Thoracic aorta (tissue), 1 donor: ENCODE measurements around the genes FAM72B, RNF115, PIAS3 and ANKRD34A.

GRCh38 chr1:119646952-119647900 lies 840 bp downstream of the ZNF697 start:
- RAMPAGE, long total RNA = no peak

DNA sequence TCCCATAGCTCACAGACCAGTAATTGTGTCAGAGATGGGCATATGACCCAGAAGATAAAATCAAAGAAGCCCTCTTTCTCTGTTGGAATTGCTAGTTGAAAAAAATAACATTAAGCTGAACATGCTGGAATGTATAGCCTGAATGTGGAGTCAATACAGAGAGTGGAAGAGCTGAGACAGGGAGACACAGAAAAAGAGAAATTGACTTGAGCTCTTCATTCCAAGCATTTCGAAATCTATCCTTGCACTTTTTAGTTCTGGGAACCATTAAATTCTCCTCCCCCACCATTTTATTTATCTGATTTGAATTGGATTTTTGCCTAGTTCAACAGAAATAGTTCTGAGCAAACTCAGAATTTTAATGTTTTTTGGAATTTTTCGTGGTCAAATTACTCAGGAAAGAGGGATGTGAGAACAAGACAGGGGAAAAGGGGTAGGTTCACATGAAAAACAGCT lies 5.6 kb upstream of the ZNF697 start:
- RAMPAGE, long total RNA = no peak

DNA sequence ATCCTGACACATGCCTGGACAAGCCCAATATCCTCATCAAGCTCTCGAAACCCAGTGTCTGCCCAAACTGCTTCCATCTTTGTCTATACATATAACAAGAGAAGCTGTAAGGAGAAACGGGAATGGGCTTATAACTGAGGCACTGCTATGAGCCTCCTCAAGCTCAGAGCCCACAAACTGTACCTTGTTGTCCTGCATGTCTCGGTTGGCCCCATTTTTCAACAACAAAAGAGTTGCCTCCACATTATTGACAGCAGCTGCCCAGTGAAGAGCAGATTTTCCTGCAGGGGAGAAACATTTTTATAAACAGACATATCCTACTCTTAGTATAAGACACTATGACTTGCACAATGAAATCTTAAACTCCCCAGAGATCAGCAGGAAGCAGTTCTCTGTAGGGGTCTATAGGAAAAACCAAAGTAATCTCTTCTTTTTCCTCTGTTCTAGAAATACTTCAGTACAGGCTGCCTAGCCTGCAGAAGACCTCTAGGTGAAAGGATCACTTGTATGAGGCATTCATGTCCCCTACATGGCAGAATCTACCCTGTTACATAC lies 21.2 kb upstream of the ADAM30 start:
- RAMPAGE, long total RNA = no peak

GRCh38 chr1:119919207-119919648 lies 22.9 kb upstream of the ADAM30 start:
- RAMPAGE, long total RNA = no peak

DNA sequence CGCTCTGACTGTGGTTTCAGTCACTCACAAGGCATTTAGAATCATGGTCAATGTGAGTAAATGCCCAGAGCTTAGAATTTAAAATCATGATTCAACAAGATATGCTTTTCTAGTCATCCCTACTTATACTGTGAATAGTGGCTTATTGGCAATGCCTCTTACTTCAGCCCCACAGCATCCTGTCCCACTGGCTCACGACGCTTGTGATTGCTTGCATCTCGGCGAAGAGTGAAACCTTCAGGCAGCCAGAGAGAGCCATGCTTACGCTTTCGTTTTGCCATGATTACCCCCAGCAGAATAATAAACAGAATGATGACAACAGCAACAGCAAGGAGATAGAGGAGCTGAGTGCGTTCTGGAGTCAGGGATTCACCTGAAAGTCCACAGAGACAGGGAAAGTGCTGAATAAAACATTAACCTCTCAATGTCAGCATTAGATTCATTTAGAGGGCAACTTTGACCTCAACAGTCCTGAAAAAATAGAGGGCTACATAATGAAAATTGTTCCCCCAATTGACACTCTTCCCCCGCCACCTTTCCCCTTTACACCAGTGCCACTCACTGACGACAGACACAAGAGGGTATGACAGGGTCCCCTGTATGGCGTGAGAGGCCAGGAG lies 25.9 kb upstream of the ADAM30 start:
- RAMPAGE, long total RNA = no peak

GRCh38 chr1:119988656-119988916 lies 80.9 kb downstream of the NOTCH2 start:
- RAMPAGE, long total RNA = no peak

- RAMPAGE, long total RNA = no peak
Observed at GRCh38 chr1:120100597-120100820, 31.0 kb upstream of the NOTCH2 start.

DNA sequence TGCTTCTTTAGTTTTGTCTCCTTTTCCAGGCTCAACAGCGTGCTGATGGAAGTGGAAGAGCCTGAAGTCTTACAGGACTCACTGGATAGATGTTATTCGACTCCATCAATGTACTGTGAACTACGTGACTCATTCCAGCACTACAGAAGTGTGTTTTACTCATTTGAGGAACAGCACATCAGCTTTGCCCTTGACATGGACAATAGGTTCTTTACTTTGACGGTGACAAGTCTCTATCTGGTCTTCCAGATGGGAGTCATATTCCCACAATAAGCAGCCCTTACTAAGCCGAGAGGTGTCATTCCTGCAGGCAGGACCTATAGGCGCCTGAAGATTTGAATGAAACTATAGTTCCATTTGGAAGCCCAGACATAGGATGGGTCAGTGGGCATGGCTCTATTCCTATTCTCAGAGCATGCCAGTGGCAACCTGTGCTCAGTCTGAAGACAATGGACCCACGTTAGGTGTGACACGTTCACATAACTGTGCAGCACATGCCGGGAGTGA lies 51.2 kb downstream of the NBPF8 start:
- RAMPAGE, long total RNA = start-site peak on the minus strand centred at position 336 of the sequence, 137 bp wide, 16 reads

DNA sequence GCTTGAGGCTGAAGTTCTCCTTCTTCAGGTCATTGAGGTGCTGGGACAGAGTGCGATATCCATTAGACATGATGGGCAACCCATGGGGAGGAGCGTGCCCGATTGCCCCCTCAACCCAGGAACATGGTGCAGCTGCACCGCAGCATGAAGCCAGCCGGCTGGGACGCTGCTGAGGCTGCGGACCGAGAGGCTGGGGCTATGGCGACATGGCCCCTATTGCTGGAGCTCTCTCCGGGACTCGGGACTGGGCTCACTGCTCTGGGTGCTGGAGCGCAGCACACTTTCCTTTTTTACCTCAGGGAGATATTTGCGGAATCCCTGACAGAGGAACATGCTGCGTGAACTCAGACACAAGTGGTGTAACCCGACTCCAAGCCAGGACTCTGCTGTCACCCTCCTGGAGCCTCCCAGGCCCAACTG lies 103.3 kb upstream of the NOTCH2NLR start:
- RAMPAGE, long total RNA = no peak

- RAMPAGE, long total RNA = no peak
Observed at GRCh38 chr1:120724465-120724911, 743 bp downstream of the NOTCH2NLR start.

DNA sequence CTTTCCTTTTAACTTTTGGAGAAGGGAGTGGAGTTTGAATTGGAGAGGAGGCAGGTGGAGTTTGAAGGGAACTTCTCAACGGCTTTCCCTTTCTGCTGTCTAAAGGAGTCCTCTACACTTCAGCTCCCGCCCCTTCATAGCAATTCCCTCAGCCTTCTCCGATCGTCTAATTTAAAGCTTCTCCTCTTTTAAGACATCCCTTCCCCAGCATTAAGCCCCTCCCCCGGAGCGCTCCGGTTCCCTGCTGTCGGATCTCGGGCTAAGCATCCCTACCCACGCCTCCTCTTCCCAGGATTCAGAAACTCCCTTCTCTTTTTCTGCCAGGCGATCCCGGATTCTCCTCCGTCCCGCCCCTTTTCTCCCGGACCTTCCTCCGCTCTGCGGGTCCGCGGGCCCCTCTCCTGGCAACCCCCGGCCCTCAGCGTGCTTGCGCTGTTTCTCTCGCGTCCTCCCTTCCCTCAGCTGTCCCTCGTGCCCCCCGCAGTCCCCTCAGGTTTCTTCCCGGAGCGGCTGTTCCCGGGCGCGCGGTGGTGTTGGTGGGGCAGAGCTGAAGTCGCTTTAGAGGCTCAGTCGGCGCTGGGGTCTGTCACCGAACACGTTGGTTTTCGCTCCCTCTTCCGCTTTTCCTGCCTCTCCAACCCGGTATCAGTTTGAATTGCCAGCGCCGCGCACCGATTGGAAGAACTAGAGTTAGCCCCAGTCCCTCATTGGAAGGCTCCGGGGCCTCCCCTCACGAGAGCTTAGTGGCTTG lies at the start of gene FAM72B:
Gene FAM72B (minus strand): TSS at position 633 of the 751 bp plus-strand sequence.
- RAMPAGE, long total RNA = no peak

DNA sequence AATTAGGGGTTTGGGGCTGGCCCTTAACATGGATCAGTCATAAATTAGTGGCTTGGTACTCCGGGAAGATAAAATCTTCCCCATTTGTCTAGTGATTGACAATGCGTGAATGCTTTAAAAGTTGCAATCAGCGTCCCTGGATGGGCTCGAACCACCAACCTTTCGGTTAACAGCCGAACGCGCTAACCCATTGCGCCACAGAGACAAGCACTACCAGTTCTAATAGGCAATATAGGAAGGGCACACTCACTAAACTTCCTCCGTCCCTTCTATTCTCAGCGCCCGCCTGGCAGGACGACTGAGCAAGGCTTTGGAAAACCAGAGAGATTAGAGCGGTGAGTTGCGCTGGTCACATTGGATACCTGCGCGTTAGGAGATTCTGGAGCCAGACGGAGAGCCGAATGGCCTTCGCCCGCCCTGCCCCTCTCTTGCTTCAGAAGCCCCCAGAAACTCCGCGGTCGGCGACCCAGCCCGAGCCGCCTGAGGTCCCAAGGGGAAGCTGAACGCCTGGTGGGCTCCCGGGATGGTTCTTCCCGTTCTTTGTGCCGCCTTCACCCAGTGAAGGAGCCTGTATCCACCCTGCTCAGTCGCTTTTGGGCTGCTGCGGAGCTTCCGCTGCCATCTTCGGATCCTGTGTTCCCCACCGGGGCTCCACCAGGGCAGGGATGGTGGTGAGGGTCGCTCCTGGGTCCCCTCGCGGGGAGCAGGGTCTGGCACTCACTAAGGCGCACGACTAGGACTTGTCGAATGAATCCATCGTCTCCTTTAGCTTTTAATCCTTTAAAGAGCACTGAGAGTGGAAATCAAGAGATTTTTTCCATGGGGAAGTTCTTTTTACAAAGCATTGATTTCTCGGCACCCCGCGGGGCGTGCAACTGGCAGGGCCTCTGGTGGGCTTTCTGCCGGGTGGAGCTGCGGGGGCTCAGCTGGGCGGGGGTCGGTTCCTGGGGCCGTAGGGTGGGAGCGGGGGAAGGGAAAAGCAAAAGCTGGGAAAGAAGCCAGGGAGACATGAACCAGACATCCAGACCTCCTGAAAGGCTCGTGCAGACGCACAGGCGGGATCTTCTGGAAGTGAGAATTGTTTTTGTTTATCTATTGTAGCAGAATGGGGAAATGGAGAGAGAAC lies 169.6 kb downstream of the H3-7 start:
- RAMPAGE, long total RNA = no peak

- RAMPAGE, long total RNA = no peak
Observed at GRCh38 chr1:144552064-144552472, 40.6 kb upstream of the PPIAL4F start.

DNA sequence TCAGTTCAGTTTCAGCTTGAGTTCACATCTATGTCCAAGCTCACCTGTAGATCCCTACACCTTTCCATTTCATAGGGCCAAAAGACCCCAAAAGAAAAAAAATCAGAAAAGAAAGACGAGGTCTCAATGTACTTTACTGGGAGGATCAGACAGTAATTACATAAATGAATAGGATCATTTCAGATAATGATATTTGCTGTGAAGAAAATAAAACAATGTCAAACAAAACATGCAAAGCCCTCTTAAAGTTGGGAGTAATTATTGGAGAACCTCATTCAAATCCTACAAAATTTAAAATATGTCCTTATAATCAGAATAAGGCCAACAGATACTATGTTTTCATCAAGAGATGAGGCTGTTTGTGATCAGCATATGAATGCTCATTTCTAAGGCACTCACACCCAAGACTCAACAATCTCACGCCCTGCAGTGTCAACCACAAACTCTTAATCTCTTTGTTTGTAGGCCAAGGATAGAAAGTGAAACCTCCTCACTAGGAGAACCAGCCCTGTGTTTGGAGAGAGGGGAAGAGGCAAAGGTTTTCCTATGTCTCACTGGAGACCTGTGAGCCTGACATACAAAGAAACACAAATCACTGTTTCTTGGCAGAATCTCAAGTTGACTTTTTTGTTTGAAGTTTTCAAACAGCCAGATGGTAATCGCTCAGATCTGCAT lies 16.8 kb downstream of the PDZK1 start:
- RAMPAGE, long total RNA = no peak

GRCh38 chr1:145772700-145773642 lies 50.9 kb downstream of the RNF115 start:
- RAMPAGE, long total RNA = no peak

DNA sequence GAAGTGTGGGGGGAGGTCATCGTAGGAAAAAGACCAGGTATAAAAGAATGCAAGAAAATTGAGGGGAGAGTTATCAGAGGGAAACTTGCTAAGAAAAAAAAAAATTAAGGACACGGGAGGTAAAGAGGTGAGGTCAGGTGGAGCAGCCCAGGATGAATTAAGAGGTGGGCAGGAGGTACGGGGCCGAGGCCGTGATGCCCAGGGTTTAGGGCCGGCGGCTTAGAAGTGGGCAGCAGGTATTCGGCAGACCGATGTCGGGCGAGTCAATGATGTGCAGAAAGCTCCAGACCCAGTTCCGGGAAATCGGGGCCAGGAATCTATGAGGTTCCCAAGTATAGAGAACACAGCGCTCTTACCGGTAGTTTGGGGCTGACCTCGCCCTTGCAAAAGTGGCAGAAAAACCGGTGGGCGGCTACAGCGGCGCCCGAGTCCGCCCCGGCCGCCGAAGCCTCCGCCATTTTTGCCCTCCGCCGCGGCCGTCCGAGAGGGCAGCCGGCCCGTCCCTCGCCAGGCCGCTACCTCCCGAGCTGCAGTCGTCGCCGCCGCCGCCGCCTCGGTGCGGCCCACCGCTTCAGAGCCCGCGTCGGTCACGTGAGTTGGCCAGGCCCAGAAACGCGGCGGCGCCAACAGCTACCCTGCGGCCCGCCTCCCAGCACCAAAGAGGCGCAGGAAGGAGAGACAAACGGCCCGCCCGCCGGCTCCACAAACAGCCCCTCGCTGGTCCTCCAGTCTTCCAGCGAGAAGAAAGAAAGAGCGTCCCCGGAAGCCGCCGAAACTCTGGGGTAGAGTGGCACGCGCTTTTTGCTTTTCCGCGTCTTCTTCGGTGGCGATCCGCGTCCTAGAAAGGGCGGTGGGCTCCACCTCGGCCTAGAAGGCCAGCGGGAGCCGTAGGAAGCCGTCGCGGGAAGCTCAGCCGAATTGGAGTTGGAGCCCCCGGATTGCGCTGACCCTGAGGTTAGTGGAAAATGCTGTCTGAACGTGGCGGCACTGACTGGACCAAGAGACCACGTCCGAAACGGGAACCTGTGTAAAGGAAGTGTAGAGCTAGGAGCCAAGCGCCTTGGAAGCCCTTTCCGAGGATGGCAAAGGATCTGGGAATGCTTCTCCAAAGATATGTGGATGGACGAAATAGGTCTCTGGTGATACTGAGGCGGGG lies at the start of gene RNF115:
Gene RNF115 (minus strand): TSS at position 680 of the 1,156 bp plus-strand sequence.
- RAMPAGE, long total RNA = start-site peak on the minus strand centred at position 516 of the sequence, 45 bp wide, 73 reads; start-site peak on the plus strand centred at position 790 of the sequence, 56 bp wide, 165 reads

GRCh38 chr1:145856990-145857319 lies 1.9 kb downstream of the PIAS3 start:
- RAMPAGE, long total RNA = no peak

GRCh38 chr1:145858102-145859295 lies at the start of gene PIAS3:
PIAS3 (minus strand) TSS chr1:145859081.
- RAMPAGE, long total RNA = start-site peak on the minus strand at chr1:145859001-145859084, 155 reads

GRCh38 chr1:145963996-145965195 lies at the start of gene ANKRD34A:
ANKRD34A (minus strand) TSS chr1:145964575.
- RAMPAGE, long total RNA = start-site peak on the plus strand at chr1:145964690-145964732, 306 reads

DNA sequence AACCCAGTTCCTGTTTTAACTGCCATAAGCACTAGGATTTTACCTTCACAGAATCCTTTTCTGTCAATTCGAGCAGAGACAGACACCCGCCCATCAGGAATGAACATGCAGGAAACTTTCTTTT lies 1.6 kb downstream of the TXNIP start:
- RAMPAGE, long total RNA = no peak